Myometrial cell (primary cell): Measurements from ENCODE around the gene ANKRD50.

GRCh38 chr4:123399713-123400028 lies 3.1 kb downstream of the SPRY1 start:
- RAMPAGE, long total RNA = no peak

- RAMPAGE, long total RNA = no peak
These were observed 150.8 kb downstream of the SPRY1 start for GRCh38 chr4:123547201-123547980.

DNA sequence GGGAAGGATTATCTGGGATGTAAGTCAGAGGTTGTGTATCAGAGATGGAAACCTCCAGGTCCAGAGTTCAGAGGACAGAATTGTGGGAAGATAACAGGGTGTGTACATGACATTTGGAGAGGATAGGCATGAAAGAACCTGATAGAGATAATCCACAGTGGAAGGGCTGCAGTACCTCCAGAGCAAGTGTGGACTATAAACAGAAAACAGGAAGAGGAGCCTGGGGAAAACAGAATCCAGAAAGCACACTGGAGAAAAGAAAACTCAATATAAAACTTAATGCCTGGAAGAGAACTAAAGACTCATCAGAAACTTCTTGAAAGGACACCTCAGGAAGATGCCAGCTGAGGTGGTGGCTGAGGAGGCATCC lies 262.8 kb downstream of the SPRY1 start:
- RAMPAGE, long total RNA = no peak

- RAMPAGE, long total RNA = no peak
These were observed 391.2 kb downstream of the SPRY1 start for GRCh38 chr4:123787736-123788259.

GRCh38 chr4:124019809-124020669 lies 623.4 kb downstream of the SPRY1 start:
- RAMPAGE, long total RNA = no peak

DNA sequence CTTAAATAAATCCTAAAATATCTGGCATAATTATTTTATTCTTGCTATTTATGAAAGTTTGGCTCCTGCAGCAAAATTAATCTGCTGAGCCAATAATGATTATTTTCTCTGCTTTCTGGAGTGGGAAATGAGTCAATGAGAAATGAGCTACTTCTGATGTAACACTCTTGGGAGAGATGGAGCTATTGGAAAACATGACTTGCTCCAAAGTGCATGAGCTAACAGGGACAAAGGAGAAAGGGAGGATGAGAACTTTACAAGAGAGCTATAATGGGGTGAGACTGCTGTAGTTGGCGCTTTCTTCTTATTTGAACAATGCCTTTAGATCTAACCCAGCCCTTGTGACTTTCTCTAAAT lies 615.1 kb downstream of the ANKRD50 start:
- RAMPAGE, long total RNA = no peak

- RAMPAGE, long total RNA = no peak
These were observed at the start of gene ANKRD50 for GRCh38 chr4:124711831-124712799. TSS of gene ANKRD50 (minus strand) at chr4:124712732.

GRCh38 chr4:125365813-125366071 lies 51.0 kb downstream of the FAT4 start:
- RAMPAGE, long total RNA = no peak

DNA sequence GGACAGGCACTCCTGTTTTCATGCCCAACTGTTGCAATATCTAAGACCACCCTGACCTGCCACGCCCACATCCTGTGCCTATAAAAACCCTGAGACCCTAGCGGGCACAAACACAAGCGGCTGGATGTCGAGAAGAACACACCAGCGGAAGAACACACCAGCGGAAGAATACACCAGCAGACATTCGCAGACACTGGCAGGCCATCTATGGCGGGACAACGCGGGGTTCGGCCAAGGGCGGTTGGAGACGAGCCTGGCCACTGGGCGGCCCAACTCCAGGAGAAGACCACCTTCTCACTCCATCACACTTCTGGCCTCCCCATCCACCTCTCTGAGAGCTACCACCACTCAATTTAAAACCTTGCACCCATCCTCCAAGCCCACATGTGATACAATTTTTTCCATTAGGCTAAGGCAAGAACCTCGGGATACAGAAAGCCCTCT lies 361.4 kb downstream of the FAT4 start:
- RAMPAGE, long total RNA = no peak

GRCh38 chr4:126735003-126736031 lies 897.4 kb upstream of the INTU start:
- RAMPAGE, long total RNA = no peak

GRCh38 chr4:126955559-126956652 lies 676.9 kb upstream of the INTU start:
- RAMPAGE, long total RNA = no peak

- RAMPAGE, long total RNA = no peak
These were observed 612.3 kb upstream of the INTU start for GRCh38 chr4:127020423-127020828.

DNA sequence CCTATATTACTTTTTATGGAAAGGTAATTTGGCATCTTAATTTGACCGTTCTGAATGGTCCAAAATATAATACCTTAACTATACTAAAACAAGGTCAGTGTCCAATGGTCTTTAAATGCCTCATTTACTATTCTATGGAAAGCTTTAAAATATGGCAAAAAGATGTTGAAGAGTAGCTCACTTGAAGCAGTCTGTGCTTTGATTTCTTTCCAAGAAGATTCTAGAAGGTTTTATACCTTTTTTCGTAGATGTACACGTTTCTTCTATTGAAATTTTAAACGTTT lies 1.5 kb downstream of the HSPA4L start:
- RAMPAGE, long total RNA = no peak

DNA sequence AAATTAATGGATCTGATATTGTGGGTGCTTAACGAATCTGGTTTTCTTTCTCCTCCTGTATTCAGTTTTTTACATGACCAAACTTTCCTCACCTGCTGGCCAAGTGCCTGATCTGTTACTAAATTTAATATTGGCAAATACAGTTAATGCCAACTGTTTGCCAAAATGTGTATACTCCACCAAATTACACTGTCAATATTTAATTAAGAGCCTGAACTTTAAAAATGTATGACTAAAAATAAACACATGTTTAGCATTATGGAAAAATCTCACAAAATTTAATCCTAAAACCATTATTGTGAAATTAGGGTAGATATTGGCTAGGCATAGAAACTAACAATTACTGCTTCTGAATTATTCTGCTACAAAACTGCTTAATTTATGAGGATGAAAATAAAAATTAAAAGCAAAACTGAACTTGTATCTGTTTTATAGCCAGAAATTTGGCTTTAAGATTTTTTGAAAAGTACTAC lies 3.2 kb downstream of the PGRMC2 start:
- RAMPAGE, long total RNA = no peak

- RAMPAGE, long total RNA = no peak
These were observed 173.8 kb upstream of the PGRMC2 start for GRCh38 chr4:128461359-128461908.

GRCh38 chr4:128472833-128473169 lies 185.2 kb upstream of the PGRMC2 start:
- RAMPAGE, long total RNA = no peak

- RAMPAGE, long total RNA = no peak
These were observed 1.5 kb downstream of the JADE1 start for GRCh38 chr4:128810914-128811582.

GRCh38 chr4:129076186-129076916 lies 17.0 kb downstream of the SCLT1 start:
- RAMPAGE, long total RNA = no peak

DNA sequence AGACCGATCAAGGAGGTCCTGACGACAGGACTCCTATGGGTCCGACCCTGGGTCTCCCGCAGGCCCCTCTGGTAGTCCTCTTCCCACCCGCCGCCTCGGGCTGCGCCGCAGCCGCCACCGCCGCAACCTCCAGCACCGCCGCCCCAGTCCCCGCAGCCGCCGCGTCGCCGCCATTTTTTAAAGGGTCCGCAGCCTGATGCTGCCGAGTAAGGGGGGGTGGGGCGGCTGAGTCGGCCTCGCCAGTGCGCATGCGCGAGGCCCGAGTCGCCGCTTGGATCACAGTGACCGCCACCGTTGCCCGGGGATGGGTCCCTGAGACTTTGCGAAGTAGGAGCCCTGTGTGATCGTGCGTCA lies 1421.8 kb upstream of the PCDH10 start:
- RAMPAGE, long total RNA = no peak

DNA sequence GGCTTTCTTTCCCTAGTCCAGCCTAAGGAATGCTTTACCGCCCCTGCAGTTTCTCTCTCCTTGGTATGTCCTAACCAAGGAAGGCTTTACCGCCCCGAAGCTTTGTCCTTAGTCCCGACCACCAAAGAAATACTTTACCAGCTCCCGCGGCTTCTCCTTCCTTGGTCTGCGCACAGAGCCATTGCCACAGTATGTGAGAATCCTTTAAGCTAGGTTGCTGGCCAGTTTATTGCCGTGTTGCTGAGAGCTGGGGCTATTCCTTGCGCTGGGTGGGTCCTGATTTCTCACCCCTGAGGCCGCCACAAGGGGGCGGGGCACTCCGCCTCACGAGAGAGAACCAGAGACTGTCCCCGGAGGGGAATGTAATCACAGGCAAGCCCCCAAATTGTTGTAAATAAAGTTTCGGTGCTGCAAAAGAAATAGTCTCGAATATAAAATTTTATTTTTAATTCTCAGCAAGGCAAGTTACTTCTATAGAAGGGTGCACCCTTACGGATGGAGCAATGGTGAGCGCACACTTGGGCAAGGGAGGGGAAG lies 331.0 kb upstream of the PCDH10 start:
- RAMPAGE, long total RNA = no peak